Measurements from ENCODE around the gene SPRED2.

DNA sequence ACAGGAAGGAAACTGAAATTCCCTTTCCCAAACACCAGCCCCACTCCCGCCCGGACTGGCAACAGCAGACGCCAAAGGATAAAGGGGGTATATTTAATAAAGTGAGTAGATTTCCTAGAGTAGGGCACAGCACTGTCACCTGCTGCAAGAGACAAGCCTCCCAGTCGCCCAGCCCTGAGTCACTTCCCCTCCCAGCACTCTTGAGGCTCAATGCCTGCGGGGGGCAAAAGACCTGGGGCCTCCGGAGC is 2.1 kb downstream of the SPRED2 start:
- PRO-cap = no peak

DNA sequence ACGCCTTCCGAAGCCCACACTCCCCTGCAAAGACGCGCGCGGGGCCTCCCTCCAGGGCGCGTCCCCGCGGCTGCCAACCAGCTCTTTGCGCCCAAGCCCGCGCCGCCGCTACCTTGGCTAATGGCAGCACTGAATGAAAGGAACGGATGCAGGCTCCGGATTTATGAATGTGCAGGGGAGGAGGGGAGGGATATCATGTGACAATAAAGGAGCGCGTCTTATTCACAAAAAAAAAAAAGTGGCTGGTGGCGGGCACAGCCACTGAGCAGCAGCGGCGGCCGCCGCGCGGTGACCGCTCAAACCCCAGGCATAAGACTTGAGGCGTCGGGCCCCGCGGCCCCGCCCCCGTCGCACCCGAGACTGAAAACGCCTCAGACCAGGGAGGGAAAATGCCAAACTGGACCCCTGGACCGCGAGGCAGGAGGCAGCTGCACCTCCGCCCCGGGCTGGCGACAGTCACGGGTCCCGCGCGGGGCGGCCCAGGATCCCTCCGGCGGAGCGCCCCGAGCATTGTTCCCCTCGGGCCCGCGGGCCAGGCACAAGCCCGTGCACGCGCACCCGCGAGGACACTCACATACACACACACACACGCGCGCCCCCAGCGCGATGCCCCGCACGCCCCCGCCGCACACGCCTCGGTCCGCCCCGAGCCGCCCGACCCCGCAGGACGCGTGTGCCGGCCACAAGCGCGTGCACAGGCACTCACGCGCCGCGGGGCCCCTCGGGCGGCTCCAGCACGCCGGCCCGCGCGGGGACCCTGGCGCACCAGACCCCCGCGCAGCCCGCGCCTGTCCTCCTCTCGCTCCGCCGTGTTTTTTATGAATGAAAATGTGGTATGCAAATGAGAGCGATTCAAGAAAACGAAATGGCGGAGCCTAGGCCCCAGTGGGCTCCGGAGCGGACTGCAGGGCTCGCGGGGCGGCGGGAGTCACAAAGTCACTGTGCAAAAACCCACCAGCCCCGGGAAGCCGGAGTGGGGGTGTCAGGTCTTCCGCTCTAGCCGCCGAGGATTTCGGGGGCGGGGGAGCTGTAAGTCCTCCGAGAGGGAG is 1.4 kb downstream of the SPRED2 start:
- PRO-cap = bidirectional peak, plus-strand start at position 241 of the sequence, minus-strand start at position 135 of the sequence; unidirectional peak, plus-strand start at position 455 of the sequence; bidirectional peak, plus-strand start at position 878 of the sequence, minus-strand start at position 818 of the sequence

- PRO-cap = no peak
Measured at GRCh38 chr2:65431690-65431912, 798 bp downstream of the SPRED2 start.

DNA sequence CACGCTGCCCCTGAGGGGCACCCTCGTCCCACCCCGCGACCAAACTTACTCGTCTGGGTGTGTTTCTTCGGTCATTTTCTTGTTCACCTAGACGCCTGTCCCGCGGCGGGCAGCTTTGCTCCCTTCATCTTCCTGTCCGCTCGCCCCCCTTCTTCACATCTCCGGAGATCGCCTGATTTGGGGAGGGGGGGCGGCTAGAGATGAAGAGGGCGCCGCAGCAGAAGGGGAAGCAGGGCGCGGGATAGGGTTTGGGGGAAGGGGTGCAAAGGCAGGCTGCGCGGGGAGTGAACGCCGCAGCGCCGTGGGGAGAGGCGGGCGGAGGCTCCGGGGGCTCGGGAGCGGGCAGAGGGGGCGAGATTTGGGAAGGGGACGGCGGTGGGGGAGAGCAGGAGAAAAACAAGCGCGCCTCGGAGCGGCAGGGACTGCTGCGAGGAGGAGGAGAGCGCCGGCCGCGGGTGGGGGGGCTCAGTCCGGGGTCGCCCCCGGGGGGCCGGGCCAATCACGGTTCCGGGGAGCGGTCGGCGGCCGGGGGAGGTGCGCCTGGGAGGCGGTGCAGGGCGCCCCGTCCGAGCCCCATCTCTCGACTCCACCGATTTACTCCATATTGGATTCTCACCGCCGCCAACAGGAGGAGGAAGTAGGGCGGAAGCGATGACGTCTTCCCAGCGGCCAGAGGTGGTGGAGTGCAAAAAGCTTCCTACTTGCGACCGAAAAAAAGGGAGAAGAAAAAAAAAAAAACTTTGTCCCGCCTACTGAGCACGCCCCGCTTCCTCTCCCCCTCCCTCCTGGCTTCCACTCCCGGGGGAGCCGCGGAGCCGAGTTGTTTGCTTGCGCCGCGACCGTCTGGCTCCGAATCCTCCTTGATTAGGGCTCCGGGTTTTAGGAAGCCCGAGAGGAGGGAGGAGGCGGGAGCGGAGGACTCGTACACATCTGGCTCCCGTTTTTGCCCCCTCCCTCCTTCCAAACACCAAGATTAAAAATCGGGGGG is at the start of gene SPRED2:
Gene SPRED2, minus strand, starts transcription at position 687 of the 988 bp plus-strand sequence.
- PRO-cap = bidirectional peak, plus-strand start at position 388 of the sequence, minus-strand start at position 63 of the sequence; bidirectional peak, plus-strand start at position 651 of the sequence, minus-strand start at position 606 of the sequence; bidirectional peak, plus-strand start at position 795 of the sequence, minus-strand start at position 822 of the sequence; bidirectional peak, plus-strand start at position 891 of the sequence, minus-strand start at position 859 of the sequence

GRCh38 chr2:65435699-65436232 is 3.4 kb upstream of the SPRED2 start:
- PRO-cap = bidirectional peak, plus-strand start at chr2:65435937, minus-strand start at chr2:65435805

DNA sequence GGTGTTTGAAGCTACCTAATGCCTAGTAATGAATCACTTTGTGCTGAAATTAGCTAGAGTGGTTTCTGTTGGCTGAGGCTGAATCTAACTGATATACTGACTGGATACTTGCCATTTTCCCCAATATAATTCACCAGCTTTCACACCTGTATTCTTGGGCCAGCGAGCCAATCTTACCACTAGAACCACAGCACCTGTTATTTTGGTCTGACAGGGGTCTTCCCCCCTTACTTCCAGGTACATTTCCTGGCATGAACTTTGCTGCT is 347.7 kb upstream of the SPRED2 start:
- PRO-cap = no peak

DNA sequence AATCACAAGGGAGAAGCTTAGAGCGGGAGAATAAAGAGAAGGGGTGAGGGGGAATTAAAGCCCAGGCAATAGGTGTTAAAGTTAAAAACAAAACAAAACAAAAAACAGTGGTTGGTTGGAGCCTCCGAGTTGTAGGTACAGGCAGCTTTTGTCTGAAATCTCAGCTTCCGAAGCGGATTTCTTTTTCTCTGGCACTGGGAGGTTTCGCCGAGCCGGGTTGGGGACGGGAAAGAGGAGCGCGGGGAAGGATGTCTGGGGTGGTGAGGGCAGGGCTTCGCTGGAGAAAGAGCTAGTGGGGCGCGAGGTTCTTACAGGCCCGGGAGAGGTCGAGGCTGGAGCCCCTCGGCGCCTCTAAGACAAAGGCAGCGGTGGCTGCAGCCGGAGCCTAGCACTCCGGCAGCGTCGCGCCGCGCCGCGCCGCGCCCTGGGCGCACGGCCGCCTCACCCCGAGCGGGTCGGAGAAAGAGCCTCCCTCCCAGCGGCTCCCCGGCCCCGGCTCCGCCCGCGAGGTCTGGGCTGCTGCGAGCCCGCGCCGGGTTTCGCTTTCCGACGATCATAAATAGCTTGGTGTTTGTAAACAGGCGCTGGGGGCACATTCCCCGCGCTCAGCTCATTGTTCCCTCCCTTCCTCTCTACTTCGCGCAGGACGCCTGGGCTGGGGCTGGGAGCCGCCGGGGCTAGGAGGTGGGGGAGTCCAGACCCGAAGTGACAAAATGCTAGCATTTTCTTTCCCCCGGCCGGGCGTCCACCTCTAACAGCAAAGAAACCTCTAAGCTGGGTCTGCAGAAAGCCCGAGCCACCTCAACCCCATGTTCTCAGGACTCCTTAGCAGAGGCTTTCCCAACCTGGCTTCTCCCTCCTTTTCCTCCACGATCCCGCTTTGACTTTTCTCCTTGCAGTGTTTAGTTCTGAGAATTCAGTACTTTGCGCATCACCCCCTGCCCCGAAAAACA is 867 bp upstream of the MEIS1 start:
- PRO-cap = bidirectional peak, plus-strand start at position 308 of the sequence, minus-strand start at position 154 of the sequence; bidirectional peak, plus-strand start at position 391 of the sequence, minus-strand start at position 464 of the sequence; bidirectional peak, plus-strand start at position 635 of the sequence, minus-strand start at position 513 of the sequence; bidirectional peak, plus-strand start at position 870 of the sequence, minus-strand start at position 877 of the sequence

DNA sequence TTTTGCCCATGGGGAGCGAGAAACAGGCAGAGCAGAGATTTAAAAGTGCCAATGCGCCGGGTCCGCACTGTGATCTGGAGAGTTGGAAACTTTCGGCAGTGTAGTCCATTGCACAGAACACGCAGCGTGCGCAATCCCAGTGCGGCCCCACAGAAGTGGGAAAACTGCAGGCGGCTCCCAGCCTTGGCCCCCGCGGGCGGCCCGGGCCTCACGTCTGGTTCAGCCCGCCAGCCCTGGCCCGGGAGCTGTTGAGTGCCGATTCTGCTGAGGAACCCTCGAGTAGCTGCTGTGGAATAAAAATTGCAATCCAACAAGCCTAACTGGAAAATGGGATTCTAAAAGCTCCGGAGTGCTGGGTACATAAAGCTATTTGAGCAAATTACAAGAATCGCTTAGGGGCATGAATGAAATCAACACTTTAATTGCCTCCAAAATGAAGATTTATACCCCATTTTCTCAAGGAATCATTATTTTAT is 9.6 kb downstream of the MEIS1 start:
- PRO-cap = no peak

- PRO-cap = no peak
Measured at GRCh38 chr2:66476295-66477143, 41.6 kb downstream of the MEIS1 start.

GRCh38 chr2:66480938-66481828 is 46.3 kb downstream of the MEIS1 start:
- PRO-cap = bidirectional peak, plus-strand start at chr2:66481484, minus-strand start at chr2:66481323

DNA sequence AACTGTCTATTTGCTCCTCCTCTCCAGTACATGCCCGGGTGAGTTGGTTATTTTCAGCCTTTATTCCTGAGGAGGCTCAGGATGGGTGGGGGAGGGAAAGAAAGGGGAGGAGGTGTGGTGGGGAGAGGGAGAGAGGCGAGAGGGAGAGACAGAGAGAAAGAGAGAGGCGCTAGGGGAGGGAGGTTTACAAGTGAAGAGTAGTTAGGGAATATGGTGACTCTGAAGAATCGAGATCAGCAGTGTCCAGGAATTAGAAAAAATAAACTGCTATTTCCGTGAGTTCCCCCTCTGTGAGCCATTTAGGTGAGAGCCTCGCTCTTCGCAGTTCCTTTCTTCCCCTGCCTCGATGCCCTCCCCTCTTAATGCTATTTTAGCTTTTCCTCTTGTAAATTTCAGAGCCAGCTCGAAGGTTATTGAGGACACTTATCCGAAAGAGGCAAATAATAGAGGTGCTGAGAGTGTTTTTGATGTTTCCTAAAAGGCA is 139.0 kb downstream of the MEIS1 start:
- PRO-cap = bidirectional peak, plus-strand start at position 187 of the sequence, minus-strand start at position 241 of the sequence; bidirectional peak, plus-strand start at position 299 of the sequence, minus-strand start at position 357 of the sequence

GRCh38 chr2:66585351-66585901 is 150.5 kb downstream of the MEIS1 start:
- PRO-cap = no peak

DNA sequence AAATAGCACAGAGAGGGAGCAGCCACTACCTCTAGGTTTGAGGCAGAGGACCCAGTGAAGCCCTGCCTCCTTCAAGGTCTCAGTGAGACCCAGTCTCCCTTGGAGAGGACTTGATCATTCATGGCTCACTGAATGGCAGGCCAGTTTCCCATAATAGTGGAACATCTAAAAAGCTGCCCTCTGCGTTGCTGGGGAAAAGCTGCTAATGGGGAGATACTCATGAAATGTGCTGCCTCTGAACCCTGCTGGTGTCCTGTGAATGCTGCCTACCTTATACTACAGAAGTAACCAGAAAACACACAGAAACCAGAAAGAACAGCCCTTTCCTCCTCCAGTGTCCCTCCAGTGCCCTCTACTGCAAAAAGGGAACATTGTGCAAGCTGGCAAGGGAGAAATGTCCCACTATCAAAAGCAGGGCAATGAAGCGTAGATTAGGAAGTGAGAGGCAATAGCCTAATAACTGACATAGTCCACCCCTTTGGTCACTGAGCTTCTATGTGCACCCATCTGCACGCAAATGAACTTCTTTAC is 162.8 kb upstream of the ETAA1 start:
- PRO-cap = no peak

- PRO-cap = no peak
Measured at GRCh38 chr2:67243277-67243666, 153.9 kb upstream of the ETAA1 start.

DNA sequence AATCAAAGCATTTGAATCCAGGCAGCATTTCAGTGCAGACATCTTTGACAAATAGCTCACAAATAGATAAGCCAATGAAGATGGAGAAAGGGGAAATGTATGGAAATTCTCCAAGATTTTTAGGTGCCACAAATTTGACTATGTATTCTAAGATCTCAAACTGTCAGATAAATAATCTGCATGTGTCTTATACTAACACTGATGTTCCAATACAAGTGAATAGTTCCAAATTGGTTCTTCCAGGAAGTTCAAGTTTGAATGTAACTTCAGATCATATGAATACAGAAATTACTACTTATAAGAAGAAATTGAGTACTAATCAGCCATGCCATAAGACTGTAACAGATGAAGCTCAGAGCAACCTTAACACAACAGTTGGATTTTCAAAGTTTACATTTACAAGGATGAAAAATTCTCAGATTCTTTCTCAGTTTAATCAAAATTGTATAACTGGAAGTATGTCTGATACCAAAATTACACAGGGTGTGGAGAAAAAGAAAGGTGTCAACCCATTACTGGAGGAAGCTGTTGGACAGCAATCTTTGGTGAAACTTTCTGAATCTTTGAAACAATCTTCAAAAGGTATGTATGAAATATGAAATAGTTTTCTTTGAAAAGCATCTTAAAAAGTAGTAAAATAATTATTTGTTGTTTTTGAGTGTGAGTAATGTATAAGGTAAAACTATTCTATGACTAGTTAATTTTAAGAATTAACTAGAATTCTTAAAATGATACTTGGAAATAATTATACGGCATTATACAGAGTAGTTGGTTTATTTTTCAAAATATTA is 7.8 kb downstream of the ETAA1 start:
- PRO-cap = no peak

- PRO-cap = no peak
Measured at GRCh38 chr2:67455258-67455603, 58.1 kb downstream of the ETAA1 start.

- PRO-cap = no peak
Measured at GRCh38 chr2:67463715-67464356, 66.7 kb downstream of the ETAA1 start.

DNA sequence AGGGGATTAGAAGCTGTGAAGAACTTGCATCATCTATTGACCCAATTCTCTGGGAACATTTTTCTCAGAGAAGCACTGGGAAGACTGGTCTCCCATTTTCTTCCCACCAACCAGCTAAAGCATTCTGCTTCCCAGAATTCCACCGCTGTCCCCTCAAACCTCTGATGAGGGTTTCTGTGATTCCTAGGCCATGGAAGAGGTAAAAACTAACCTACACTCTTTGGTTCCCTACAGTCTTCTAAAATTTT is 7.5 kb downstream of the DNAAF10 start:
- PRO-cap = no peak

DNA sequence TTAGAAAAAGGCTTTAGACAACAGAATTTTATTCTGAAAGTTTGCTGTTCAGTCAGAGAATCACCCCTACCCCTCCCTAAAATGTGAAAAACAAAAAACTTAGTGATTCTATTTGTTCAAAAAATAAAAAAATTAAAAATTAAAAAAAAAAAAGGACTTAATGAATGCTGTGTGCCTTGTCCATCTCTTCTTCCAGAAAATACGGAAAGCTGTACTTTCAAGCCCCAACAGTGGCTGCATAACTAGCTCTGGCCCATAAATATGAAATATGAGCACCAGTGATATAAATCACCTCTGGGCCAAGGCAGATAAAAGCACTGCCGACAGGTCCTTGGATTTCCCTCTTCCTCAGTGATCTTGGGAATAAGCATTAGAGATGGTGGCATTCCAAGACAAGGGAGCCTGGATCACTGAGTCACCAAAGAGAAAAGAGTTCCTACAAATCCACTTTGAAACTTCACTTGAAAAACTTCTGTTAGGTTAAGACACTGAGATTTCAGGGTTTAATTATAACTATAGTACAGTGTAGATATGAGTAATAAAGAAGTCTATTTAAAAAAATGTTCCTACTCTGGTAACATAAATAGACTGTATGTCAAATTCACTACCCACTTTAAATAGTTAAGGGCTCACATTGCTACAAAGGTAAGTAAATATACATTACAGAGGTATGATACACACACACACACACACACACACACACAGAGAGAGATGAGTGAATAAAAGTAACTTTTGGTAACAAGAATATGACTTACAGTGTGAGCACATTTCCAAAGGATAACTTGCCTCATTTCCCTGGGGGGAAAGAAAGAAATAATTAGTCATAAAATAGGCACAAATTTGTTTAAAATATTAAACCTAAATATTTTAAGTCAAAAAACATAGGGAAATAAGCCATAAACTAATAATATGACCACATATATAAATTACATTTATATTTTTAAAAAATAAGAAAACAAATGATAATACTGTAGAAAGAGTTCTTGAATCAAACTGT is 35.7 kb downstream of the PPP3R1 start:
- PRO-cap = no peak

- PRO-cap = no peak
Measured at GRCh38 chr2:68247818-68248702, 4.3 kb downstream of the PPP3R1 start.